Ovary (tissue), 7 donors: ENCODE data around the genes SPG21 and MTFMT.

DNA sequence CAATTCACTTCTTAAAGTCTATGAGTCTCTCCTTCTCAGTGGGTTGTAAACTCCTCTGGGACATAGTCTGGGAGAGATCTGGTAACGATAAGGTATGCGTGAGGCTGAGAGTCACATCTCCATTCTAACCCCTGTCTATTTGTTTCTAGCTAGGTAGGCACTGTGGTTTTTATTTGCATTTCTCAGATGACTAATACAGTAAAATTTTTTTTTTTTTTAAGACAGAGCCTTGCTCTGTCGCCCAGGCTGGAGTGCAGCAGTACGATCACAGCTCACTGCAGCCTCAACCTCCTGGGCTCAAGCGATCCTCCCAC lies 7.4 kb upstream of the USP3 start:
- PRO-cap, 7 experiments, result no peak in any of the 7 experiments
- RAMPAGE, long total RNA, 2 experiments, result no peak in any of the 2 experiments

- PRO-cap, 7 experiments, result peak in 7 of 7 experiments; most common plus-strand start chr15:63503901 (in 2); most common minus-strand start chr15:63504386 (in 7)
- RAMPAGE, long total RNA, 2 experiments, result start-site peak on the minus strand in 1 of 2 experiments, at chr15:63504385-63504391 at its widest, 13 reads per replicate
Observed at GRCh38 chr15:63503663-63504432, 545 bp upstream of the USP3 start.

DNA sequence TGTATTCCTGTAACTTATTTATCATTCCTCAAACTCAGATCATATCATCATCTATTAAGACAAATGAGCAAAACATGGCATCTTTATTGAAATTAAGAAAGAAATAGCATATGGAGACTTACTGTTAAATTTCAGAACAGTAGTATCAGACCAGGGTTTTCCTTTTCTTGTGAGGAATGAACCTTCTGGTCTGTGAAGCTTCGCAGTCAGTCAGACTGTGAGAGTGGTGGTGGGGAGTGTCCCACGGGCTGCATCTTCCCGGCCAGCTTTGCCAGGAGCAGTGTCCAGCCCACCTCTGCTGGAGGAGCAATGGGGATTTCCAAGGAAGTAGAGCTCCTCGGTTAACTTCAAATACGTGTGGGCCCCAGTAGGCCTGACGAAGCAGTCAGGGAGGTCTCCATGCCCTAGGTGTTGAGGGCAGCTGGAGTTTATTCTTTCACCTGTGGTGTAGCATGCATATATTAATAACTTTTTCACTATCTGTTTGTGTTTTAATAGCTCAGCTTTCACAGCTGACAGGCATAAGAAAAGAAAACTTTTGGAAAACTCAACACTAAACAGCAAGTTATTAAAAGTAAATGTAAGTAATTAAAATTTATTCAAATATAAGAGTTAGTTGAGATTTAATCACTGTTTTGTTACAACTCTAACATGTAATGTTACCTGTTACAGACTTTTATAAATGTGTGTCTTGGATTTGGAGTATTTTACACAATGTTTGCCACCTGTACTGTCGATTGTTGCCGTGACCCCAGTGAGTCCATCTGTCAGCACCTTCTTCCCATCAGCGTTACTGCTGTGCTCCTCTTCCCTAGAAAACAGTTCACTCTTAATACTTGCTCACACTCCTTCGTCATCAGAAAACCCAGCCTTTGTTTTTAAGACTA lies 40.8 kb upstream of the FBXL22 start:
- PRO-cap, 7 experiments, result no peak in any of the 7 experiments
- RAMPAGE, long total RNA, 2 experiments, result no peak in any of the 2 experiments

GRCh38 chr15:63594493-63595776 lies 2.3 kb upstream of the FBXL22 start:
- PRO-cap, 7 experiments, result no peak in any of the 7 experiments
- RAMPAGE, long total RNA, 2 experiments, result no peak in any of the 2 experiments

DNA sequence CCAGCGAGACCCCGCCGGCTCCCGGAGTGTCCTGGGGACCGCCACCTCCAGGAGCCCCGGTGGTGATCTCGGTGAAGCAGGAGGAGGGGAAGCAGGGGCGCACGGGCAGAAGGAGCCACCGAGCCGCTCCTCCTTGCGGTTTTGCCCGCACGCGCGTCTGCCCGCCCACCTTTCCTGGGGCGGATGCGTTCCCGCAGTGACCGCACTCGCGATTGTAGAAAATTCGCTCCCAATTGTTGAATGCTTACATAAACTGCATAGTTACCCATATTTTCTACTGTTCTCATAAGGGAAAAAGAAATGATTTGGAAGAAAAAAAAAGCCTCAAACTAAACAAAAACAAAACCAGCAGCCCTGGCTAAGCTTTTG lies 4.3 kb downstream of the FBXL22 start:
- PRO-cap, 7 experiments, result peak in 6 of 7 experiments; most common minus-strand start position 159 of the sequence (in 6)
- RAMPAGE, long total RNA, 2 experiments, result no peak in any of the 2 experiments

DNA sequence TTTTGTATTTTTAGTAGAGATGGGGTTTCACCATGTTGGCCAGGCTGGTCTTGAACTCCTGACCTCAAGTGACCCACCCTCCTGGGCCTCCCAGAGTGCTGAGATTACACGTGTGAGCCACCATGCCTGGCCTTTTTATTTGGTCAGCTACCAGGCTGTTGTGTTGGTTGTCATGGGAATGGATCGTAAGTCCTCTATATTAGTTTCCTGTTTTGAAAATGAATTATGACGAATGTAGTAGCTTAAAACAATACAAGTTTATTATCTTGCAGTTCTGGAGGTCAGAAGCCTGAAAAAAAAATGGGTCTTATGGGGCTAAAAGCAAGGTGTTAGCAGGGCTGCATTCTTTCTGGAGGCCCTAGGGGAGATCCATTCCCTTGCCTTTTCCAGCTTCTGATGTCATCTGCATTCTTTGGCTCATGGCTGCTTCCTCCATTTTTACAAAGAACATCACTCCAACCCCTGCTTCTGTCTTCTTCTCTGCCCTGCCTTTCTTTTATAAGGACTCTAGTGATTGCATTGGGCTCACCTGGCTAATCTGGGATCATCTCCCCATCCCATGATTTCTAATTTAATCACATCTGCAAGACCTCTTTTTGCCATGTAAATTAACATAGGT lies 25.2 kb upstream of the HERC1 start:
- PRO-cap, 7 experiments, result no peak in any of the 7 experiments
- RAMPAGE, long total RNA, 2 experiments, result no peak in any of the 2 experiments

DNA sequence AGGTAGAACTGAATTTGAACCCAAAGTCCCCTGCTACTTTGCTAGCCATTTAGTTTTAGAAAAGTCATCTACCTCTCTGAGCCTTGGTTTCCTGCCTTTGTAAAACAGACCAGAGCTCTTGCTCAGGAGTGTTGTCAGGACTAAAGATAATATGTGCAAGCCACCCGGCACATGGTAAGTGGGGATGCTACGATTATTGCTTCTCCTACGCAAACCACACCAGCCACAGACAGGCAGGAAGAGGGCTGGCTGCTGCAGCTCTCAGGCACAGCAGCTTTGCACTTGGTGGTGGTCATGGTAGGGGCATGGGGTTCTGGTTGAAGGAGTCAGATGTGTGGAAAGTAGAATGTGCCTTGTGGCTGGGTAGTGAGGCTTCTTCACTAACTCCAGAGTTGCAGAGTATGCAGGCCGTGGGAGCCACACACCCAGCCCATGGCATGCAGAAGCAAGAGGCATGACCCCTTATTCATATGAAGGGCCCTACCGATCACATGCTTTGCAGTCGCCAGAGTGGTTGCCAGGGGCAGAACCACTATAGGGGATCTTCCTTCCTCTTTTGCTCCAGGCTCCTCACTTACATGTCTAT lies 59.0 kb upstream of the HERC1 start:
- PRO-cap, 7 experiments, result no peak in any of the 7 experiments
- RAMPAGE, long total RNA, 2 experiments, result no peak in any of the 2 experiments

DNA sequence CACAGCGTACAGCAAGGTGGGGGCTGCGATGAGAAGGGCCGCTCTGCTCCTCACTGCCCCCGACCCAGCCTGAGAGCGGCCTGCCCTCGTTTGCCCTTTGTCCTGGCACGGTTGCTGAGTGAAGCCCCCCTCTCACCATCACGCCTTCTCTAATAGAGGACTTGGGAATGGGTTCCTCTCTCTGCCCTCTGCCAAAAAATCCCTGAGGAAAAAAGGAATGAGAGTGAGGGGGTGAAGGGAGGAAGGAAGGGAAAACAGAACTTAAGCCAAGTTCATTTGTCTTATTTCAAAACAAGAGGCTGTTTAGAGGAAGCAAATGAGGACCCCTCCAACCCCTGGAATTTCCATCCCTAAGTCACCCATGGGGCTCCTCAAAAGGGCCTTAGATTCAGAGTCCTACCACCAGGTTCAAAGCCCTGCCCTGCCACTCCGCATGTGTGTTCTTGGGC lies 685 bp upstream of the DAPK2 start:
- PRO-cap, 7 experiments, result no peak in any of the 7 experiments
- RAMPAGE, long total RNA, 2 experiments, result no peak in any of the 2 experiments

DNA sequence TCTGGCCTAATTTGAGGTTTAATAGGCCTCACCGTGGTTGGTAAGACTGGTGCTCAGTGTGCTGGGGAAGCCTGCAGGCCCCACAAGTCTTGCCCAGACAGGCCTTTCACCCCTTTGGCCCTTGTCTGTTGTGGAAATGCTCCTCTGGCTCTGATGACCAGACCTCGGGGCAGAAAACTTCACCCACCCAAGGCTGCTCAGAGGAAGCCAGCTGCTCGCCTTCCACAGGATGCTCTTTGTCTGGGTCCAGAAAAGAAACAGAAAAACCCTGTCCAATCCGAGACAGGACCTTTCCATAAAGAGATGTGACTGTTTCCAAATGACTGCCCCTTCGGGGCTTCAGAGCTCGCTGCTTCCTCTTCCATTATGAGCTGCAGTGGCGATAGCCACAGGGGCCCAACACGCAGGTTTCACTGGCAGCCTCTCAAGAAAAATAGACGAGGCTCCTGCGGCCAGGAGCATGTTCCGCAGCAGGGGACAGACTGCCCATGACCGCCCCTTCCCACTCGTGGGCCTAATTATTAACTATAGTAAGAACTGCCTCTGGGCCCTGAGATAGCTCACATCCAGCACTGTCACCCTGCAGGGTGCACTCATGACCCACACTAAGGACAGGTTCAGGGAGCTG lies 6.8 kb upstream of the SNX22 start:
- PRO-cap, 7 experiments, result no peak in any of the 7 experiments
- RAMPAGE, long total RNA, 2 experiments, result no peak in any of the 2 experiments

DNA sequence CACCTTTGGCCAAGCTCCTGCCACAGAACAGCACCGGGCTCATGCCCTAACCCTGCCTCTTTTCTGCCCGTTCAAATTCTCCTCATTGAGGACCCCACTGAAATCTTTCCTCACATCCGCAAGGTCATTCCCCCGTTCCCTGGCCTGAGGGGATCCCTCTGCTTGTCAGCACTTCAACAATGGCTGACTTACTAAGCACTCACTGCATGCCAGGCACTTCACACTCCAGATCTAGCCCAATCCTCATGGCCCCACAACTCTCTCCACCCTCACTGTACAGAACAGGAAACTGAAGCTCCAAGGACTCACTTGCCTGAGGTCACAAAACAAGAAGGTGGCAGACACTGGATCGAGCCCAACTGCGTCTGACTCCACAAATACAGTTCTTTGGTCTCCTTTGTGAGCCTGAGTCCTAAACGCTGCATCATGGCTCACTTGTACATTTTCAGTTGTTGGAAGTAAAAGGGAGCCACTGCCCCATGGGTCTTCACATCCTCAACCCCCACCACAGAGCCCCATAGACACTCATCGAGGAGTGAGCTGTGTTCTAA lies 4.0 kb downstream of the PPIB start:
- PRO-cap, 7 experiments, result no peak in any of the 7 experiments
- RAMPAGE, long total RNA, 2 experiments, result no peak in any of the 2 experiments

DNA sequence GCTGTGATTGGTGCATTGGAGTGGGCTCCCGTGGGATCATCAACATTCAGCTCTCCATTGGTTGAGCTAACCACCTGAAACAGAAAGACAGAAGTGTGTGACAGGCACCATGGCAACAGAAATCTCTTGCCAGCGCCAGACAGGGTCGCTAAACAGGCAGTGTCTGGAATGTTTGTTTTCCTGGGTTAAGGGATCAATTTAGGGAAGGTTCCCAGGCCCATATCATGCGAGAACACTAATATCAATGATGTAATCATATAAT lies 17.5 kb upstream of the PPIB start:
- PRO-cap, 7 experiments, result no peak in any of the 7 experiments
- RAMPAGE, long total RNA, 2 experiments, result no peak in any of the 2 experiments

DNA sequence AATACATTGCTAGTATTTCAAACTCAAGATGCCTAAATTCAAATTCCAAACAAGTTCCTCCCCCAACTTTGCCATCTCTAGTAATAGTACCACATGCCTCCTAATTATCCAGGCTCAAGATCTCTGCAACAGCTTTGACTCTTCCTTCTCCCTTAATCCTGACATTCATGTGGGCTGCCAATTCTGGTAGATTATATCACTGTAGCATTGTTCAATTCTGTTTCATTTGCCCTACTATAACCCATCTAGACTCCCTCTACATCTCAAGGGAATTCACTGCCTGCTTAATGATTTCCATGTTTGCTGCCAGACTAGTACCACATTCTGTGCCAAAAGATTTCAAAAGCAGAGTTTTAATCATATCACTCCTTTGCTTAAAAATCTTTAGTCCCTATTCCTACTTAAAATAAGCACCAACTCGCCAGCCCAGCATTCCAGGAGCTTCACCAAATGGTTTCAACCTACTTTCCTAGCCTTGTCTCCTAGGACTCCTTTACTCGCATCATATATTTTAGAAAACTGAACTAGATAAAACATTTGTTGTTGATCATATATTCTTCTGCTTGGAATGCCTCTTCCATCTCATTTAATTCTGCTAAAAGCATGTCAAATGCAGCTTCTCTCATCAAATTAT lies 34.7 kb upstream of the PPIB start:
- PRO-cap, 7 experiments, result no peak in any of the 7 experiments
- RAMPAGE, long total RNA, 2 experiments, result start-site peak on the minus strand in 1 of 2 experiments, centred at position 434 of the sequence, 7 reads per replicate

DNA sequence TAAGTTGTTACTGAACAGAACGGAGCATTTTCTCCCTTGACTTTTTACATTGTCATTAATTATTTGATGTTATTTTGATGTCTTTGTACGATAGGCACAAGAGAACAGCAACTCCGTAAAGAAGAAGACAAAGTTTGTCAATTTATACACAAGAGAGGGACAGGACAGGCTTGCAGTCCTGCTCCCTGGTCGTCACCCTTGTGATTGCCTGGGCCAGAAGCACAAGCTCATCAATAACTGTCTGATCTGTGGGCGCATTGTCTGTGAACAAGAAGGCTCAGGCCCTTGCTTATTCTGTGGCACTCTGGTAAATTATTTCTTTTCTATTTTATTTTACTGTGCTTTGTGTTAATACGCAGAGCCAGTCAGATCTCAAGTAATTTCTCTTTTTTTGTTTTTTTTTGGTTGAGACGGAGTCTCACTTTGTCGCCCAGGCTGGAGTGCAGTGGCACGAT lies 9.9 kb downstream of the TRIP4 start:
- PRO-cap, 7 experiments, result no peak in any of the 7 experiments
- RAMPAGE, long total RNA, 2 experiments, result no peak in any of the 2 experiments

DNA sequence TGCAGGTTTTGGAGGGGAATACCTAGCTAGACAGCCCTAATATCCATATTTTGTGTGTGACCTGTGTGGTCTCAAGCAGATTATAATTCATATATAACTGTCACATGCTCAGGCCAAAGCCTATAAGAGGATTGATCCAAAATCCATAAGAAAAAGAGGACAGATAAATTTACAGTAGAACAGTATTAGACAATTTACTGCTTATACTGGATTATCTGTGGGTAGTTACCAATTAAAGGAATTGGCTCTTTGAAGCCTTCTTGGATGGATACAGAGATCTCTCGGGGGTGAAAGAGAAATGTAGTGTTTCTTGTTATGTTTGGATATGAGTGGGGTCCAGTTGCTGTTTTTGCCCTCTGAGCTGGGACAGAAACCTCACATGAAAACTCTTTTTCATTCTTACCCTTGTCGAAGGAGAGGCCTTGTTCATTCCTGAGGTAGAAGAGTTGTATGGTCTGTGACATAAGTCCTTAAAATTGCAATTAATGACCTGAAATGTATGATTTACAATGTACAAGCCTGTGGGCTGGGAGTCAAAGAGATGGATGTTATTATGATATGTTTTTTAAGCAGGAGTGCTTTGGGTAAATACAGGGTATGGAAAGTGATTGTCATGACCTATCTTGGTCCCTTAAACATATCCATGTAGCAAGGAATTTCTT lies 32.7 kb downstream of the ZNF609 start:
- PRO-cap, 7 experiments, result no peak in any of the 7 experiments
- RAMPAGE, long total RNA, 2 experiments, result no peak in any of the 2 experiments

GRCh38 chr15:64633949-64634466 lies 141.4 kb downstream of the RBPMS2 start:
- PRO-cap, 7 experiments, result no peak in any of the 7 experiments
- RAMPAGE, long total RNA, 2 experiments, result no peak in any of the 2 experiments

- PRO-cap, 7 experiments, result peak in 7 of 7 experiments; most common plus-strand start chr15:64774820 (in 7); most common minus-strand start chr15:64774953 (in 2)
- RAMPAGE, long total RNA, 2 experiments, result no peak in any of the 2 experiments
Observed at GRCh38 chr15:64774567-64775157, 727 bp downstream of the RBPMS2 start.

- PRO-cap, 7 experiments, result peak in 2 of 7 experiments; most common plus-strand start chr15:64836290 (in 1)
- RAMPAGE, long total RNA, 2 experiments, result no peak in any of the 2 experiments
Observed at GRCh38 chr15:64836187-64836741, 5.5 kb upstream of the PLEKHO2 start.

DNA sequence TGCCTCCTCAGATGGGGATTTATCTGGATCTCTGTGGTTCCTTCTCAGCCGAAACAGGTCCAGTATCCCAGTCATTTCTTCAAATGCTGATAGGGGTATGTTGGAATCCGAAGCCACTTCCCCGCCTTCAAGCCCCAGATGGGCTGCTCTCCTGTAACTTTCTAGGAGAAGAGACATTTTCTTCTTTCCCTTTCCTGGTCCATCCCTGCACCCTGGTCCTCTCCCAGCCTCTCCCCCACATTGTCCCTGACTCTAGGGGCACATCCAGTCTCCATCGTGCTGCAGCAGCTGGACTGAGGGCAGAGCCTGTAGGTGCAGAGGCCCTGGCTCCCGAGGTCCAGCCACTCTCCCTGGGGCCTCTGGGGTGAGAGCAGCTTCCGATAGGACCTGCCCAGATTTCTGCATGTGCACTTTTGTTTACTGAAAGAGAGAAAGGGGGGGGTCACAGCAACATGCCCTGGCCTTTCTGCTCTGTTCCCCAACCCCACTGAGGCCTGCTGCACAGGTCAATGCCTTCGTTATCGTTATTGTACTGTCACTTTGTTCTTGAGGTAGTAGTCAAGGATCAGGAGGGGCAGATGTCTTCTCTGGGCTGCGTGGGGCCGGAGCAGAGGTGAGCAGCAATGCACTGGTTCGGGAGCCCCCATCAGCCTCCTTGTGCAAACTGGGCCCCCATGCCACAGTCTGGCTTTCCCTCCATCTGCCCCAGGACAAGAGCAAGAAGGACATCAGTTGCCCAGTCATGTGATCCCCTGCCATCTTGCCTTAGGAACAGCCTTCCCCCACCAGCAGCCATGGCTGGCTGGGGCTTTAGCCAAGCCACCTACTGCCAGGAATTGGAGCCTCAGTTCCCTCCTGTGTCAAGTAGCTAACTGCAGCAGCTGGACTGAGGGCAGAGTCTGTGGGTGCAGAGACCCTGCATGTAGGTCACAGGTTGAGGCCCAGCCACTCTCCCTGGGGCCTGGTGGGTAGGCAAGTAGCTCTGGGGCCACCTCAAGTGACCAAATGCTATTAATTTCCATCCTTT lies 25.4 kb downstream of the PLEKHO2 start:
- PRO-cap, 7 experiments, result no peak in any of the 7 experiments
- RAMPAGE, long total RNA, 2 experiments, result no peak in any of the 2 experiments

- PRO-cap, 7 experiments, result peak in 7 of 7 experiments; most common plus-strand start chr15:64989560 (in 4); most common minus-strand start chr15:64989905 (in 5)
- RAMPAGE, long total RNA, 2 experiments, result start-site peak on the minus strand in 1 of 2 experiments, at chr15:64989439-64989810 at its widest, 31 to 222 reads per replicate
Observed at GRCh38 chr15:64989253-64990243, at the start of gene SPG21. Gene SPG21 (minus strand): TSS chr15:64989914.

- PRO-cap, 7 experiments, result peak in 7 of 7 experiments; most common plus-strand start chr15:65029178 (in 4); most common minus-strand start chr15:65029639 (in 7)
- RAMPAGE, long total RNA, 2 experiments, result start-site peak on the minus strand in 2 of 2 experiments, at chr15:65029597-65029634 at its widest, 320 to 458 reads per replicate
Observed at GRCh38 chr15:65028757-65029803, at the start of gene MTFMT. Gene MTFMT (minus strand): TSS chr15:65029639.